Endometrial microvascular endothelial cells (primary cell): ENCODE results near the genes MAP2K3 and VTN.

DNA sequence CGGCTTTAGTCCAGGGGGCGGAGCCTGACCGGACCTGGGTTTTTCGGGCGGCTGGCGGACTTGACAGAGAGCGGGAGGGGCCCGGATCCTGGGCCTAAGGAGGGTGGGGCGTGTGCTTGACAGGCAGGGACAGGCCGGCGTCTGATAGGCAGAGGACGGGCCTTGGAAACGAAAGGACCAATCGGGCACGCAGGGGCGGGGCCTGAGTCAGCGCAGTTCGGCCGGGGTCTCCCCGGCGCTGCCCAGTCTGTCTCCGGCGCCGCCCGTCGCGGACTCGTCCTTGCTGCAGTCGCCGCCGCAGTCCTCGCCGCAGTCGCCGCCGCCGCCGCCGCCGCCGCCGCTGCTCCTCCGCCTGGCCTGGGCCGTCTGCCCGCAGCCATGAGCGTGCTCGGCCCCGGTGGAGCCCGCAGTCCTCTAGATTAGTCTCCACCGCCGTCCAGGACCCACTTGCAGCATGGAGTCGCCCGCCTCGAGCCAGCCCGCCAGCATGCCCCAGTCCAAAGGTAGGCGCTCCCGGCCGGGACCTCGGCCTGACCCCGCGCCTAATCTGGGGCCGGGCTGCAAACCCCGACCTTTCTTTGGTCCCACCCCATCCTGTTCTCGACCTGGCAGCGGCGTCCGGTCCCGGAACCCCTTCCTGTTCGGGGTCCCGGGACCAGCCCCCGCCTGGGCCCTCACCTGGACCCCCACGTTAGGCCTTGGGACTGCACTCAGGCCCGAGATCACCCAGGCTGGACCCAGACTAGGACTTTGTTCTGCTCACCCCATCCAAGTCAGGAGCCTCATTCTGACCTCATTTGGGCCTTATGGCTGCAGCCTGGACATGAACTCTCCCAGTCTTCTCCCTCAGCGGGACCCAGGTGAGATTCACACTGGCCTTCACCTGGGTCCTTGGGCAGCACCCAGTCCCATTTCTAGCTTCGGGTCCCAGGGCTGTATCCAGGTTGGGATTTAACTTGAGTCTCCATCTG is at the start of gene MAP2K3:
TSS of gene MAP2K3 (plus strand) at position 245 of the 971 bp plus-strand sequence.
- RAMPAGE, long total RNA = no peak

DNA sequence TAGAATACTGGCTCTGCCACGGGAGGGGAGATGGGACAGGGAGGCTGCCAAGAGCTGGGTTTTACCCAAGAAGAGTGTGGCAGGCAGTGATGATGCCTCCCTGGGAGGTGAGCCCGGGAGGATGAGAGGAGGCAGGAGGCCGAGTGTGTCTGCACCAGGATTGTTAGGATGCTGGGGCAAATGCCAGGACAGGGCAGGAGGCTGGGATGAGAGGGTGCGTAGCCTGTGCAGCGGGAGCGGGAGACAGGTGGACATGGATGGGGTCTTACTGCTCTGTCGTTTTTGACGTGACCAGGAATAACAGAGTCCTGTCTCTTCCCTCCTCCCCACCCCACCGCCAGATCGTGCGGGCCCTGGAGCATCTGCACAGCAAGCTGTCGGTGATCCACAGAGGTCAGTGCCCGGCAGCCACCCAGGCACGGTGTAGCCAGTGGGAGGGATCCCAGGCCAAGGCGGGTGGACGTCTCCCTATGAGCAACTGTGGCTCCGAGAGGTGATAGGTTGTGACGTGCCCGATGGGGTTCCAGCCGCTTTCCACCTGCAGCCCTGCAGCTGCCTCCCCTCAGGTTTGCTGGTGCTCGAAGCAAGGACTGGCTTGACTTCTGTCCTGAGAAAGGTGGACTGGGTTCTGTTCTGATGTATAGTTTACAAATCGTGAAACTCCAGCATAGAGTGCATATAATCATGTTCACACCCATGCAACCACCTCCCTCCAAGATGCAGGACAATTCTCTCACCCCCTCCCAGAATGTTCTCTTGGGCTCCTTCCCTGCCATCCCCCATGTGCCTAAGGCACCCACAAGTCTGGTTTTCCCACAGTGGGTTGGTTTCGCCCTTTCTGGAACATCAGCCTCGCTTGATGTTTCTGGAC is 18.6 kb downstream of the MAP2K3 start:
- RAMPAGE, long total RNA = no peak

DNA sequence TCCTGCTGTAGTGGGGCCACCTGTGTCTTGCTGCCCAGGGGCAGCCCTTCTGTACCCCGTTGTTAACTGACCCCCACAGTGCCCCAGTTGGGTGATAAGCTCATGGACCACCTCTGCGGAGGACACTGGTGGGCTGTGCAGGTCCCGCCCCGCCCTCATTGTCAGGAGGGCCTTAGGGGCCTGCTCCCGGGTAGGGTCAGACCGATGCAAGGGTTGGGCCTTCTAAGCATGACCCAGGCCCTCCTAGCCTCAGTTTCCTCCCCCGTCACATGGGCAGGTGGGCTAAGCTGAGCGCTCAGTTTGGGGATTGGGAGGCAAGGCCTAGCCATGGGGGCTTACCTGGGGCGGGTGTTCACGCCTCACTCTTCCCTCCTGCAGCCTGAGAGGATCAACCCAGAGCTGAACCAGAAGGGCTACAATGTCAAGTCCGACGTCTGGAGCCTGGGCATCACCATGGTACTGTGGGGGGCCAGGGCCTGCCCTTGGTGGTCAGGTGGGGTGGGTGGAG is 20.2 kb downstream of the MAP2K3 start:
- RAMPAGE, long total RNA = no peak

DNA sequence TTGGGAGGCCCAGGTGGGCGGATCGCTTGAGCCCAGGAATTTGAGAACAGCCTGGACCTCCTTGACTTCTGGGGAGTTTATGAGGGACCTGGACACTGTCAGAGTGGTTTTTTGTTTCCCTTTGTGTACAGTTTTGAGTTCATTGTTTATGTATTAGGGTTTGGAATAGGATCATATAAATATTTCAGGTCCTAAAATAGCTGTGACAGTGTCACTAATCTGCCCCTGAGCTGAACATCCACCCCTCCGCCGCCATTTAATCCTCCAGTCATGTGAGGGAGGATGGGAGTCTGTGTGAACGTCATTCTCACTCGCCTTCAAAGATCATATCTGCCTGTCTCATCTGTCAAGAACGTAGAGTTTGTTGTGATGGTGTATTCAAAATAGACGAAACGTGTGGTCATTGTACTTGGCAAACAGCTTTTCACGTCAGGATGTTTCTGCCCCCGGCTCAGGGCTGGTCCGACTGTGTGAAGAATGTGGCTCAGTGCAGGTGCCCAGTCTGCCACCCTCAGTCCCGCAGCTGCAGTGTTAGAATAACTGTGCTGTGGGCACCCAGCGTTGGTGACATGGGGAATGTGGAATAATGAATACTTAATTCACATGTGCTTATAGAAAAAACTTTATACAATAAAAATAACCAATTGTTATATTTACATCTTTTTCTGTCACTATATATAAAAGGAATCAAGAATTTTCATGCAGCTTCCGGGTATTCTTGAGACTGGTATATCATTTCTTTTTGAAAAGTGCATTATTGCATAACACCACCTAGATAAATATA is 148.0 kb downstream of the KCNJ12 start:
- RAMPAGE, long total RNA = no peak

DNA sequence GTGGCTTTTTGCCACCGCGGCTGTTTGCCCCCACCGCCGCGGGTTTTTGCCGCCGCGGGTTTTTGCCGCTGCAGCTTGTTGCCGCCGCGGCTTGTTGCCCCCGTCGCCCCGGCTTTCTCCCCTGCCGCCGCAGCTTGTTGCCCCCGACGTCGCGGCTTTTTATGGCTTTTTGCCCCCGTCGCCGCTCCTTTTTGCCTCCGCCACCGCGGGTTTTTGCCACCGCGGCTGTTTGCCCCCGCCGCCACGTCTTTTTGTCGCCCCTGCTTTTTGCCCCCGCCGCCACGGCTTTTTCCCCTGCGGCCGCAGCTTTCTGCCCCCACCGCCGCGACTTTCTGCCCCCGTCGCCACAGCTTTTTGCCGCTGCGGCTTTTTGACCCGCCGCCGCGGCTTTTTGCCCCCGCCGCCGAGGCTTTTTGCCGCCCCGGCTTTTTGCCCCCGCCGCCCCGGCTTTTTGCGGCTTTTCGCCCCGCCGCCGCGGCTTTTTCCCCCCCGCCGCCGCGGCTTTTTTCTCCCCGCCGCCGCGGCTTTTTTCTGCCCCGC is 149.6 kb downstream of the KCNJ18 start:
- RAMPAGE, long total RNA = no peak

DNA sequence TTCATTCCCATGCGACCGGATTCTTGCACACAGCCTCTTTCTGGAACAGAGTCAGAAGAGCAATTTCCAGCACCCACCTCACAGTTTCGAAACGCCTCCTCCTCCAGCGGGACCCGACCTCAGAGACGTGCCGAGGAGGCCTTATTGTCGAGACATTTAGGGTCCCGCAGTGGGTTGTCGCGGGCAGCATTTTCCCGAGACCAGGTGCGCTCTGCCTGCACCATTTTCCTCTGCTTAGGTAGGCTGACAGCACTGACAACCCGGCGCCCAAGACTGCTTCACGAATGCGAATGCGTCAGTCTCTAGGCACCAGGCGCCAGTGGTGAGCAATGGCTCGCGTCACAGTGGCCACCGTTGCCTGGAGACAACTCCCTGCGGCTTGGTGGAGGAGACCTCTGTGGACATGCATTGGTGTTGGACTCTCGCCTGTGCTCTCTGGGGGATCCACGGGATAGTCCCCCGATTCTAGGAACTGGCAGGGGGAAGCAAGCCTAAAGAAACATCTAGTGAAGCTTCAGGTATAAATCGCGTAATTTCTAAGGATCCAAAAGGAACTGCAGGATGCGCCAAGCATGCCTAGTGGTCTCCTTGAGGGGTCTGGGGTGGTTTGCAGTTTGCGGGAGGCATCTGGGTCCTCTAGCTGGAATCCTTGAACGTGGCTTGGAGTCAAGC is 1000.2 kb downstream of the KCNJ18 start:
- RAMPAGE, long total RNA = no peak

- RAMPAGE, long total RNA = no peak
These were observed 29.6 kb upstream of the WSB1 start for GRCh38 chr17:27264440-27264639.

GRCh38 chr17:27332170-27332510 is 38.2 kb downstream of the WSB1 start:
- RAMPAGE, long total RNA = no peak

GRCh38 chr17:27459301-27459877 is 3.1 kb downstream of the KSR1 start:
- RAMPAGE, long total RNA = no peak

- RAMPAGE, long total RNA = no peak
These were observed 82.2 kb downstream of the KSR1 start for GRCh38 chr17:27538332-27538877.

DNA sequence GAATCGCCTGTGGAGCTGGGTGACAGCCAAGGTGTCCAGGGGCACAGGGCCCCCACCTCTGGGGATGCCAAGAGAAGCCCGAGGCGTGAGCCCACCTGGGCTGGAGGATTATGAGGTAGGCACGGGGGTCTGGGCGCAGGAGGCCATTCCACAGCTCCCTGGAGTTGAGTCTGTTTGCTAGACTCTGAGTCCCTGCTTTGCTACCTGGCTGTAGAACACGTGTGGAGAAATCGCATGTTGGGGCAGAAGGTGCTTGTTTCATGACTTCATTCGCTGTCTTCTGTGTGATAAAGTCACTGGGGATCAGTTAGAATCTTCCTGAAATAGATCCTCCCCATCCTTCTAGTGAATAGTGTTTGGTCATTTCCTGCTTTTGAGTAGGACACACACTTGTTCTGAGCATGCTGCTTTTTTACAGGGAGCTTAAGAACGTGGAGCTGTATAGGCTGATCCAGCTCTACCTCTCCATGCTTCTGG is 64.5 kb upstream of the LGALS9 start:
- RAMPAGE, long total RNA = no peak

- RAMPAGE, long total RNA = no peak
These were observed 5.2 kb upstream of the LGALS9 start for GRCh38 chr17:27625555-27626435.

- RAMPAGE, long total RNA = no peak
These were observed 11.5 kb upstream of the NOS2 start for GRCh38 chr17:27811872-27812155.

DNA sequence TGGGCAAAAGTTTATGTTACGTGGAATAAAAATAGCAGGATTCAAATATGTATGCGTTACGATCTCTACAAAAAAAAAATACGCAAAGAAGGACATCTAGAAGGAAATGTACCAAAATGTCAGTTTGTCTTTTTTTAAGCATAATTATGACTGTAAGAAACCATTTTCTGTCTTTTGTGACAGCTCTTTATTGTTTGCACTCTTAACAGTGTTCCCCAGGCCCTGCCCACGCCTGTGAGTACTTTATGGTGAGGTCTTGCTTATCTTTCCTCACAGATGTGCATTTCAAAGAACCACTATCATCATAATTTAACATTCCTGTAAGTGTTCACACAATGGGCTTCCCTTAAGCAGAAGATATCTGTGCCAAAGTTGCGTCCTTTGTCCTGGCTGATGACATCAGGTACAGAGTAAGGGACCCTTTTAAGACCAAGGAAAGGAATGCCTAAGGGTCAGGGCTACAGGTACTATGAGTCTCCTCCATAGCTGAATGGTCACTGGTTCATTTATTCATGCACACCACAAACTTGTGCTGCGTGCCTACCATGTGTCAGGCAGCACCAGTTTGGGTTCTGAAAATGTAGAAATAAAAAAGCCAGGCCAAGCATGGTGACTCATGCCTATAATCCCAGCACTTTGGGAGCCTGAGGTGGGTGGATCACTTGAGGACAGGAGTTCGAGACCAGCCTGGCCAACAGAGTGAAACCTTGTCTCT is 55.6 kb upstream of the NLK start:
- RAMPAGE, long total RNA = no peak

- RAMPAGE, long total RNA = no peak
These were observed 778 bp upstream of the NLK start for GRCh38 chr17:28041540-28042258.

DNA sequence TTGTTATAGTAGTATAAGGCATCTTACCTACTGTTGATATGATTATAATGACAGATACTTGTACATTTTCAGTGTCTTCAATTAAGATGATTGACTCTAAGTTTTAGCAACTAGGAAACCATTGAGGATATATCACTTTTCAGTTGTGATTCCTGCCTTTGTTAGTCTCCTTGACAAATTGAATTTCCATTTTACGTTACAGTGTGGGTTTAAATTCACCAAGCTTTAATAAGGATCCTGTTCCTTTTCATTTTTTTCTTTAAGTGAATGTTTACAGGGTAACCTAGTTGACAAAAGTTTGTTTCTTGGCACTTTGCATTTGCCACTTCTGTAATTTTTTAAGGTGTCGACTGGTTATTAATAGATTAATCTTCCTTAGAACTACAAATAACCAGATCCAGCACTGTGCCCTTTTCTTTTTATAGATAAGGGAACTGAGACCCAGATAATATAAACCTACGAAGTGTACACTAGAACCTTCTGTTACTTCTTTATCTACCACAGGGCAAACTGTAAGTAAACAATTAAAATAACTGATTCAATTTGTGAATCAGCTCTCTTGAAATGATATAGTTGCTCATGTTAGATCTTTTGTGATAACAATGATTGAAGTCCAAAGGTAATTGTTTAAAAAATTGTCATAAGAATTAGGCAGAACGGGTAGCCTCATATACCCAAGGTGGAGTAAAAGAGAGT is 55.3 kb downstream of the NLK start:
- RAMPAGE, long total RNA = no peak

- RAMPAGE, long total RNA = no peak
These were observed 10.5 kb downstream of the TNFAIP1 start for GRCh38 chr17:28346036-28346440.

DNA sequence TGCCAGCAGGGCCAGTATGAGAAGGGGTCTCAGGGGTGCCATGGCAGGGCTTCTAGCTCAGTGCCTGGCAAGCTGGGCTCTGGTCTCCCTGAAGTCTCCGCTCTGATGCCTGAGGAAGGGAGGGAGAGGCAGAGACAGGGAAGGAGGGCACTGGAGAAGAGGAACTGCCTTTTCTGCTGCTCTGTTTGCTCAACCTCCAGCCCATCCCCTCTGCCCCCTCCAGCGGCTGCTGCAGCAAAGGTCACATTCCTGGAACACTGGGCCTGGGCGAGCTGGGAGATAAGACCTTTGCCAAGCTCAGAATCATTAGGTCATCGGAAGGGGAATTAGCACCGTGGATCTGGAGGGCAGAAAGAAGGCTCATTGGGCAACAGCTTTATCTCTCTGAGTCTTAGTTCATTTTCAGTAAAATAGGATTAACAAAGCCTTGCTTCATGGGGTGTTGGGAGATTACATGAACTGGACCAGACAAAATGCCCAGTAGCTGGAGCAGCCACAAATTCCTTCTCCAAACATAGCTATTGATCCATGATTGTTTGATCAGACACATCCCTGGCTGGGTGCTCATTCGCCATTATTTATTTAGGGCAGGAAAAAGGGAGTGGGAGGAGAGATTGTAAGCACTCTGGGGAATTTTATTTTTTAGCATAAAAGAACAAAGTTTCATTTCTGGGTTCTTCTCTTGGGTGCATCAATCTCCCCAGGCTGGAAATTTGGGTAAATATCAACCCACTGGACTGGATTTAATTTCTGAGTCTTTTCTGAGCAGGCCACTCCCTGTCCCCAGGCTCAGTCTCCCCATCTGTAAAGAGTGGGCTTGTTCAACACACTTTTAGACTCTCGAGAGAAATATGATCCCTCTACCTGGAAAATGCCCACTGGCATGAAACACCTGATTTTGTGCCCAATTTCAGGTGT is at the start of gene VTN:
TSS of gene VTN (minus strand) at position 146 of the 918 bp plus-strand sequence.
- RAMPAGE, long total RNA = no peak

DNA sequence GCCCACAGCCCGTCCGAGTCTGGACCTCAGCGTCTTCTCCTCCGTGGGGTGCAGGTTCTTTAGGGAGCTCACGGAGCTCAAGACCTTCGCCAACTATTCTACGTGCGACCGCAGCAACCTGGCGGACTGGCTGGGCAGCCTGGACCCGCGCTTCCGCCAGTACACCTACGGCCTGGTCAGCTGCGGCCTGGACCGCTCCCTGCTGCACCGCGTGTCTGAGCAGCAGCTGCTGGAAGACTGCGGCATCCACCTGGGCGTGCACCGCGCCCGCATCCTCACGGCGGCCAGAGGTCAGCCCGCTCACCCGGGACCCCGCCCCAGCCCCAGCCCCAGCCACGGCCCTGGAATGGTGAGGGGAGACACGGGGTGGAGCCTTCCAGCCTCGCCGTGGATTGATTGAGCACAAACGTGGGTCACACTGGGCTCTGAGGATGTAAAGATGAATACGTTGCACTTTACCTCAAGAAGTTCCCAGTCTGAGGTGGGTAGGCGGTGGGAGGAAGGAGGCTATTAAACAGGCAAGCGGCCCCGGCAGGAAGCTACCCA is 13.6 kb downstream of the SARM1 start:
- RAMPAGE, long total RNA = no peak

- RAMPAGE, long total RNA = start-site peak on the plus strand at chr17:28467777-28467786, 103 and 86 reads in 2 replicates
These were observed 5.8 kb upstream of the SLC13A2 start for GRCh38 chr17:28467693-28468001.